Epidermal melanocyte (primary cell): ENCODE measurements around a stretch of chr18.

DNA sequence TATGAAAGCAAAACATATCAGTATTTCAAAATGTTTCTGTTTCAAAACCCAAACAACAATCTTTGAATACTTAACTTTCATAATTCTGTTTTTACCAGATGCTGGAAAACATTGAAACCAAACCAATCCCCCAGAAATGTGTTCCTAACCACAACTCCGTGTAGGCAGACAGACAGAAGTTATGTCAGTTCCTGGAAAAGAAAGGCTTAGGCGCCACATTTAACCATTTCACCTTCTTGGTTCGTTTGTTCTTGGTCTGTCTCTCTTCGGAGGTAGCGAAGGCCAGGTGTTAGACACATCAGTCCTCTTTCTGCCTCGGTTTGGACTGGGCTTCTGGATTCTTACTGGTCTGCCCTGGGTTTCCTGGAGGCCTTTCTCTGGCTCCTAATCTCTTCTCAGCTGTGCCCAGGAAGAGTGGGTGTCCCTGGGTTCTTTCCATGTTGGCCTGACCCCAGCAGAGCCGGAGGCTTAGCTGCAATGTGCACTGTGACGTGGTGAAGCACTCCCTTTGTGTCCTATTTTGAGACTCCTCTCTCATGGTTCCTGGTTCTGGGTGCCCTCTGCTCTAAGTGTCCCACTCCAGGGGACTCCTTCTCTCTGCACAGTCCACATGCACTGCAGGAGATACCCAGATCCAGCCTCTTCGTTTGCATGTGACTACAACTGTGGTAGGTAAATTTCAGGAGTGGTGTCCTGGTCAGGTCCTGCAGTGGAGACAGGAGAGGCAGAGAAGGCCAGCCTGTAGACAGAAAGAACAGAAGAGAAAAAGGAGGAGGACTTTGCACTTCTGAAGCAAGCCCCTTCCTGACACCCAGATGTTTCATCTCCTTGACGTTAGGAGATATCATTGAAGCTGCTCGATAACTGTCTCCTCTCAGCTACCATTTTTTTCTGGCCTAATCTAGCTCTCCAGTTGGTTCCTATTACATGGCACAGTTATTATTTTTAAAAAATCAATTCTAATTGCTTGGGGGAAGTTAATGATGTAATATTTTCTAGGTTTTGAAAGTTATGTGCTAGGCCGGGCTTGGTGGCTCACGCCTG lies 22.9 kb upstream of the RAB31 start:
- RRBS, result no CpG with 5 or more reads among the region's 13 CpGs

DNA sequence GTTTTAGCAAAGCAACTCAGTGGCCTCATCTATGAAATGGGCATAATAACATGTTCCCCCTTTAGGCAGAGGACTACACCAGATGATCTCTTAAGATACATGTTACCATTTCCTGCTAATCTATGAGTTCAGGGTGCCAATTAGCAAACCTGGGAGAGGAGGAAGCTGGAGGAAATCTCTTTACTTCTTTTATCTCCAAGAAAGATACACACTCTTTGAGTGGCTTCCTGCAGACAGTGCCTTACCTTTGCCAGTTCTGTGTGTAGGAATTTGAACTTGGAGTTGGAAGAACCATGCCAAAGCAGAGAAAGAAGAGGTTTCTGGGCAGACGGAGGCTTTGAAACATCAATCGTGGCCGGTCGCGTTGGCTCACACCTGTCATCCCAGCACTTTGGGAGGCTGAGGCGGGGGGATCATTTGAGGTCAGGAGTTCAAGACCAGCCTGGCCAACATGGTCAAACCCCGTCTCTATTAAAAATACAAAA lies 2.2 kb downstream of the RAB31 start:
- RRBS, result no CpG with 5 or more reads among the region's 7 CpGs

DNA sequence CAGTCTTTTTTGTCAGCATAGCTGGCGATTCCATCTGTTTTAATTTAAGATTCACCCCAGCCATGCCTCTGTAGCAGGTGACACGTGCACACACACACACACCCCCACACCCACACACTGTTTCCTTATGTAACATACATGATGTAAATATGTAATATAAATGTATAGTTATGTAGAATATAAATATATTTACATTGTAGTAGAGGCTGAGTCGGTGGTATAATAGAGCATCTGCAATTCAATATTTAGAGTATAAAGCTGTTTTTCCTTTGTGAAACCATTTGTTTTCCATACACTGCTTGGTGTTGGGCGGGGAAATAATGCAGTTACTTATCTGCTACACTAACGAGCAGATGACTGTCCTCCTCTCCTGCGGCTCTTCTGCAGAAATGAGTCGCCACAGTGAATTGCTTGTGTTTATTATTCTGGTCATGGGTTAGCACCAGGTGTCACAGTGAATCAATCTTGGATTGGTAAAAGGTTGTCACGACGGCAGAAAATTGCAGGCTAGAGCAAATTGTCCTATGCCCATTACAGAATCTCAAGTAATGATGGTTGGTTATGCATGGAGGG lies 29.2 kb downstream of the RAB31 start:
- RRBS, result no CpG with 5 or more reads among the region's 9 CpGs

DNA sequence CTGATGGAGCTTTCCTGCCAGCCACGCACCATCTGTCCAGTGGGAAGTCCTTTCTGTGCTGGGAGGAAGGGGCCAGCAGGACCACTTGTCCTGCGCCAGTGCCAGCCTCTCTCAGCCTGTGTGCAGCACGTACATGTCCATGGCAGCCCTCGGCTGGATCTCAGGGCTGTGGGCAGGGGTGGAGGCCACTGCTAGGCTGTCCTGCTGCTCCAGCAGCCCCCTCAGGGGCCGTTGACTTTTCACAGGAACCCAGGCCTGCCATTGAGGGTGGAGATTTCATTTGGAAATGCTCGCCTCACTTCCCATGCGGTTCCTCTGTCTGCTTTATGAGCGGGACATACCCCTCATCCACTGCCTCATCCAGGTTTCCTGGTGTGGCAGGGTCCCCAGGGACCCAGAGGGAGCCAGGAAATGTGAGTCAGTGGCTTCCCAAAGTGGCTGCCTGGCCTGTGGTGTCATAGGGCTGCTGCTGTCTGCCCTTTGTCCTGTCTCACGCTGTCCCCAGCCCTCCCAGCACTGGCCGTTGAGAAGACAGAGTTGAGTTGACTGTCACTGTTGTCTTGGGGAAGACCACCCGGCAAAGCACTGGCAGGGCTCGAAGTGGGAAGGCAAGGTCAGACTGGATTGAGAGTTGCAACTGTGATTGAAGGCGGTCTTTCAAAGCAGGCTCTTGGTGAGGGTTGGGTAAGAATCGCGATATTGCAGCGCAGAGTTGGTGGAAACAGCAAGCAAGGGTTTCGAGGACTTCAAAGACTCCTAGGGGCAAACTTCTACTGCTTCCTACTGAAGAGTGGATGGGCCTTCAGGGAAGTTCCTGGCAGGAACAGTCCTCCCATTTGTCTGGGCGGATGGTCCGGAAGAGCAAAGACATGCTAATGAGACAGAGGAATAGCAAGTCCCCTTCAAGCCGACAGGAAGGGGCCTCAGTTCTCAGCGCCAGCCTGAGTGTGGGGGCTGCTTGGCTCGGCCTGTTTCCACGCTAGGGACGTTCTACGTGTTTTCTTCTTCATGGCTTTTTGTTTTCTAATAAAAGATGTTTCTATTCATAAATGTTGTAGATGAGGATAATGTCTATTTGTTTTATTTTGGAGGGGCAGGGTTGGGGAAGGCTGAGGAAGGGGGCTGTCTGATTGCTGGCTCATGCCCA lies 33.8 kb downstream of the RAB31 start:
- RRBS, result no CpG with 5 or more reads among the region's 25 CpGs

- RRBS, result no CpG with 5 or more reads among the region's 1 CpG
Observed at GRCh38 chr18:9743029-9743215, 34.8 kb downstream of the RAB31 start.

GRCh38 chr18:9837898-9839229 lies 47.4 kb upstream of the TXNDC2 start:
- RRBS, result no CpG with 5 or more reads among the region's 18 CpGs

GRCh38 chr18:9927445-9928398 lies 13.9 kb downstream of the VAPA start:
- RRBS, result no CpG with 5 or more reads among the region's 3 CpGs

- RRBS, result no CpG with 5 or more reads among the region's 4 CpGs
Observed at GRCh38 chr18:9933200-9933718, 19.4 kb downstream of the VAPA start.

DNA sequence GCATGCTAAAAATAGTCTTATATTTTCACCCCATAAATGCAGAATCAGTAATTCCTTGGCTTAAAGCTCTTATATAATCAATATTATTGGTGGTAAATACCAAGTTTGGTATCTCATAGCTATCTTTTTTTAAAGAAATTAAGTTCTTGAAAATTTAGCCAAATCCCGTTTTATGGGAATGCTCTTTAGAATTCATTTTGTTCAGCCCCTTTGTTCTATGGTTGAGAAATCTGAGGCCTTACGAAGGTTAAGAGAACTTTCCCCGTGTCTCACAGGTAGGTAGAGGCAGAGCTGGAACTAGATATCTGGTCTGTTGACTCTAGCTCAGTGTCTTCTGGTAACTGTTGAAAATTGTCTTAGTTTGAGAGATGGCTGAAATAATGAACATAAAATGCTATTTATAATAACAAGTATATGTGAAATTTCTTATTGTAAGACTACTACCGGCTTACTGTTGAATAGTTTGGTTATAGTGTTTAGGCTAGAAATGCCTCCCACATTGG lies 42.2 kb downstream of the VAPA start:
- RRBS, result no CpG with 5 or more reads among the region's 4 CpGs

GRCh38 chr18:10131747-10132363 lies 218.0 kb downstream of the VAPA start:
- RRBS, result 9% methylated on average over 8 of the region's 41 CpGs

- RRBS, result 98% methylated on average over 4 of the region's 15 CpGs
Observed at GRCh38 chr18:10181770-10182489, 268.1 kb downstream of the VAPA start.

GRCh38 chr18:10400414-10400978 lies 53.9 kb upstream of the APCDD1 start:
- RRBS, result no CpG with 5 or more reads among the region's 9 CpGs

GRCh38 chr18:10453574-10454010 lies 843 bp upstream of the APCDD1 start:
- RRBS, result no CpG with 5 or more reads among the region's 18 CpGs

GRCh38 chr18:10454797-10455729 lies 628 bp downstream of the APCDD1 start:
- RRBS, result 1% methylated on average over 23 of the region's 74 CpGs

DNA sequence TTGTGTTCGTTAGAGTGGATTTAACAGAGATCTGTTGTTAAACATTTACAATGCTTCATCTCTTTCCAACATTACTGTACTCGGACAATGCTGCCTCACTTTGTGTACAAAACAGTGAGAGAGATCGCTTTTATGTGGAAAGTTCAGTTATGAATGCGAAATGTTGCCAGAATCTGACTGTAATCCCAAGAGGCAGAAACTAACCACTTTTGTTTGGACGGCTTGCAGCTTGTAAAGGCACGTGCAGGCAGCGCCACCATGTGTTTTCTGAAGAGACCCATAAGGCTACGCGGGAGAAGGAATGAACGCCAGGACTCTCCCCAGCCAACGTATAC lies 5.8 kb upstream of the NAPG start:
- RRBS, result no CpG with 5 or more reads among the region's 11 CpGs

GRCh38 chr18:11005395-11006104 lies 143.8 kb downstream of the PIEZO2 start:
- RRBS, result no CpG with 5 or more reads among the region's 9 CpGs

DNA sequence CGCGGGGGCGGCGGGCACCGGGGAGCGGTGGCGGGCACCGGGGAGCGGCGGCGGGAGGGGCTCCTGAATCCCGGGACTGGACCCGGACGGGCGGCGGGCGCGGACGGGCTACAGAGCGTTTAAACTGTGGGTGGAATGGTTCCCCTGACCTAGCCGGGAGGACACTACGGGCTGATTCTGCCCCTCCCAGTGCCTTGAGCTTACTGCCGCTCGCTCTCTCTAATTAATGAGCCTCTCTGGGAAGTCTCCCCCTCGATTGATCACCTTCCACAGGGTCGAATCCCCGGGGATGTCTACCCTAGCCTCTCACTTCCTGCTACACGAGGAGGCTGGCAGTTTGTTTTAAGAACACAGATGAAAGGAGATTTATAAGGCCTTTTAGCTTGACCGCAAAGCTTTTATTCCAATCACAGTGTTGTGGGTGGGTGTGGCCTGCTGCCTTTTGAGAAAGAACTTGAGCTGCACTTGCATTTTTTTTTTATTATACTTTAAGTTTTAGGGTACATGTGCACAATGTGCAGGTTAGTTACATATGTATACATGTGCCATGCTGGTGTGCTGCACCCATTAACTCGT lies 1.0 kb downstream of the GNAL start:
- RRBS, result 1% methylated on average over 13 of the region's 30 CpGs

DNA sequence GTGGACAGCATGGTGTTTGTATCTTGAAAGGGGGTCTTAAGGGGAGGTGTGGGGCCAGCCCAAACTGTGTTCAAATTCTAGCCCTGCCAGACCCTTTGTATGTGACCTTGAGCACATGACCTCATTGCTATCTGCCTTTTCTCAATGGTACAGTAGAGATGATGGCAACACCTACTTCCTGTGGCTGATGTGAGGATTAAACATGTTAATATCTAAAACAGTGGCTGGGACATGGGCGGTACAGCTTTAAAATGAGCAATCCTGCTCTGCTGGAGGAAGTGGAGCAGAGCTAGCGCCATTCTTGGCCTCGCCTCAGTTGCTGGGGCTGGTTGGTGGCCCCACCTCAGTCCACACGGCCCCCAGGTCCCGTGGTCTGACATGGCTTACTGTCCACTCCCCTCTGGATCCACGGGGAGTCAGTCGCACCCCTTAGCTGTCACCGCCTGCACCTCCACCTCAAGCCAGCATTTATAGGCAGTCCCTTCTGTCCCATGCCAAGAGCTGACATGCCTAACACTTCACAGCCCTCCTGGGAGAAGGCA lies 71.8 kb downstream of the GNAL start:
- RRBS, result no CpG with 5 or more reads among the region's 8 CpGs

GRCh38 chr18:11989790-11990354 lies 8.6 kb downstream of the IMPA2 start:
- RRBS, result no CpG with 5 or more reads among the region's 8 CpGs

- RRBS, result no CpG with 5 or more reads among the region's 19 CpGs
Observed at GRCh38 chr18:11994223-11995490, 13.3 kb downstream of the IMPA2 start.